ENCODE measurements around the genes LIMD2 and CSH2.

DNA sequence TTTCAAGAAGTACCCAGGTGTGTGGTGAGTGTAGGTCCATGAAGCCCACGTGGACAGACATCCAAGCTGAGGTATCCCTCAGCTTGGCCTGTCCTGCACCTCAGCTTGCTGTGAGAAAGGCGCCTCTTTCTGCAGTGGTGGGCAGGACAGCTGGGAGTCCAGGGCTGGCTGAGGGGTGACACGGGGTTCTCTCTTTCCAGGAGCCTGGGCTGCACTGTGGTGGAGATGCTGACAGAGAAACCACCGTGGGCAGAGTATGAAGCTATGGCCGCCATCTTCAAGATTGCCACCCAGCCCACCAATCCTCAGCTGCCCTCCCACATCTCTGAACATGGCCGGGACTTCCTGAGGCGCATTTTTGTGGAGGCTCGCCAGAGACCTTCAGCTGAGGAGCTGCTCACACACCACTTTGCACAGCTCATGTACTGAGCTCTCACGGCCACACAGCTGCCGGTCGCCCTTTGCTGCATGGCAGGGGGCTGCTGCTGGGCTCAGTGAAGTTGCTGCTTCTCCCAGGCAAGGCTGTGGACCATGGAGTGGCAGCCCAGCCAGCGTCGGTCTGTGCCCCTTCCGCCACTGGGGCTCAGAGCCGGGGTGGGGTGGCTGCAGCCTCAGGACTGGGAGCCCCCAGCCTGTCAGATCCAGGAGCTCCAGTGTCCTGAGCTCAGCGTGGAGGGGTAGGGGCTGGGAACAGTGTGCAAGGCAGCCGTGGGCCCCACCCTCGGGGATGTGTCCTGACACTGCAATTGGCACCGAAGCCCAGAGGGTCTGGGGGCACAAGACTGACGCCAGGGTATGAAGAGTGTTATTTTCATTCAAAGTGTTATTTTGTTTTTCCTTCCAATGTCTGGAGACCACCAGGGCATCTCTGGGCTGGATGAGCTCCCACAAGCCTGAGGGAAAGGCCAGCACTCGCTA, 6.3 kb downstream of the LIMD2 start:
- PRO-cap: no peak

- PRO-cap: bidirectional peak, plus-strand start at chr17:63699932, minus-strand start at chr17:63699867; bidirectional peak, plus-strand start at chr17:63700264, minus-strand start at chr17:63700128
These were observed at the start of gene LIMD2 for GRCh38 chr17:63699602-63700628. LIMD2 (minus strand) TSS chr17:63700125.

- PRO-cap: no peak
These were observed 5.7 kb upstream of the PSMC5 start for GRCh38 chr17:63821487-63821960.

GRCh38 chr17:63824537-63825320, 2.5 kb upstream of the PSMC5 start:
- PRO-cap: no peak

DNA sequence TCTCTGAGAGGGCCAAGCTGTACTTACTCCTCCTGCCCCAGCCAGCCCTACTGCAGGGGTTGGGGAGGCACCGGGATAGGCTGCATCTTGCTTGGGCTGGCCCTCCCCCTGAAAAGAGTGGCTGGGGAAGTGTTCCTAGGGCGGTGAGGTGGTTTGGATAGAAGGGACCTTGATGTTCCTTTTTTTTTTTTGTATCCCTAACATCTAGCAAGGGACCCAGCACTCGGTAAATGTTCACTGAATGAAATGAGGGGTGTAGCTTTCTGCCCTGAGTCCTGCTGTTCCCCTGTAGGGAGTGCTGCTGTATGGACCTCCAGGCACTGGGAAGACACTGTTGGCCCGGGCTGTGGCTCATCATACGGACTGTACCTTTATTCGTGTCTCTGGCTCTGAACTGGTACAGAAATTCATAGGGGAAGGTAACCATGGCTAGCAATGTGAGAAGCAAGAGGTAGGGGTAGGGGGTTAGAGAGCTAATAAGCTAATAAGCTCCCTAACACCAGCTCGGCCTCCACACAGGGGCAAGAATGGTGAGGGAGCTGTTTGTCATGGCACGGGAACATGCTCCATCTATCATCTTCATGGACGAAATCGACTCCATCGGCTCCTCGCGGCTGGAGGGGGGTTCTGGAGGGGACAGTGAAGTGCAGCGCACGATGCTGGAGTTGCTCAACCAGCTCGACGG, 3.2 kb upstream of the FTSJ3 start:
- PRO-cap: no peak

DNA sequence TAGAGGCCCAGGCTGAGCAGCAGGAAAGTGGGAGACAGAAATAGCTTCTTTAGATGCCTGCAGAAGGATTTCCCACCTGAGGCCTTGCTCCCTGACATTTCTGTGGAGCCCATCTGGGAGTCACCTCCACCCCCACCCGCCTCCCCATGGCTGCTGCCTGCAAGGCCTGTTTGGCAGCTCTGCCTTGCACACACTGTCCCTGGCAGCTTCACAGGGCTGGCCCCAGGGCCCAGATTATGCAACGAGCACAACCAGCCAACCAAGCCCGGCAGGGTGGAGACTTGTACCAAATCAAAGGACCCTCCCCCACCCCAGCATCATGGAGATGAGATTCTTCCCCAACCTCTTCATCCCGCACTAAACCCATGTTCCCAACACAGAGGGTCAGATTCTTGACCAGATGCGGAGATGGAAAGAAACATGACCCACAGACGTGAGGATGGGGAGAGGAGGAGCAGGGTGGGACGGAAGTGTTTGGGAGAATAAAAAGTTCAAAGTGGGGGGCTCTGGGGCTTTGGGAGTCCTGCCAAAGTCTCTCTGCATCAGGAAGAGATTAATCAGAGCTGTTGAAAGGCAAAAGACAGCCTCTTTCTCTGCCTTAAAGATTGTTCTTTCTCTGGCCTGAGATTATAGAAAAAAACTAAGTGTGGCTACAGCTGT, 3.8 kb downstream of the SMARCD2 start:
- PRO-cap: no peak

- PRO-cap: no peak
These were observed at the start of gene CSH2 for GRCh38 chr17:63873610-63873967. CSH2 (minus strand) TSS chr17:63873677.

DNA sequence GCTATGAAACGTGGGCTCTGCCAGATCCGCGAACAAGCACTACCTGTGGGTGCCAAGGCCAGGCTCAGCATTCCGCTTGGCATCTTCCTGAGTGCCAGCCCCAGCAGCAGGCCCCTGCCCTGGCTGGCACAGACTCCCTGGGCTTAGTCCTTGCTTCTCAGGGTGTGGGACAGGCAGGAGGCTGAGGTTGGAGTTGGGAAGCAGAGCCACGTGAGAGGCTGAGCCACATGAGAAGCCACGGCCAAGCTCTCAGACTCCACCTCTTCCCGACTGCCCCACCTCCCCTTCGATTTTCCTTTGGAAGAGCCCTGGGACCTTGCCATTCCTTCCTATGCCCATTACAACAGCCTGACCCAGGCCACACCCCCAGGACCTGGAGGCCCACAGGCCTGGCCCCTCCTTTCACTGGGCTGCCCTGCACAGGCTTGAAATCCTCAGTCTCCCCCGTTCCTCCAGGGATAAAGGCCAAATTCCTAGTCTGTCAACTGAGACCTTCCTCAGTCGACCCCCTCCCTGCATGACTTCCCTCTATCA, 1.7 kb downstream of the CD79B start:
- PRO-cap: no peak

DNA sequence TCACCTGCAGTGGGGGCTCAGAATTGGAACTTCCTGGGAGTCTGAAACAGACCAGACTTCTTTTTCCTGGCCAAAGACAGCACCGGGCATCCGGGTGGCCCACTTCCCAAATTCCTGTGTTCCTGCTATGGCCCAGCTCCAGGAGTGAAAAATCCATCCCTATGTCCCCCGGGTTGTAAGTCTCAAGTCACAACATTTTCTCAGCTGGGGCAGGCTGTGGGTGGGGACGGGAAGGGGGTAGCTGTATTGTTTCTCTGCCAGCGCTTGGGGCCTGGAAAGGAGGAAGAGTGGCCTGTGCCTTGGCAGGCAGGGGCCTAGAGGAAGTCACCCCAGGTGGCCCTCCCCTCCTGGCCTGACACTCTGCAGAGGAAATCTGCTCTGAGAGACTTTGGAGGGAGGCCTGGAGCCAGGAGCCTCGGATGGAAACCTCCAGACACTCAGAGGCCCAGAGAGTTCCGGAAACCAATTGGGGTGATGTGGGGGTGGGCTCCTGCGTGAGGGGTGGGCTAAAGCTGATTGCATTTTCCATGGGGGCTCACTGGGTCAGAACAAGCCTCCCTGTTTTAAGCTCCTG, 10.6 kb upstream of the SCN4A start:
- PRO-cap: no peak

DNA sequence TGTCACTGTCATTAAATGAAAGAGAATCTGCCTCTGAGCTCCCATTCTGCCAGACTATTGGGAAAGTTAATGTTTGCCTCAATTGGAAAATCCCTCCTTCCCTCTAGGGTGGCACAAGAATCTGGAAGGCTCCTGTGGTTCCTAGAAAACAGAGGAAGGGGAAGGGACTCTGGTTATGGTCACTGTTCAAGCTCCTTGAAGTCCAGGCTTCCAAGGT, 50.5 kb upstream of the TEX2 start:
- PRO-cap: no peak

GRCh38 chr17:64313994-64314351, 50.9 kb upstream of the TEX2 start:
- PRO-cap: no peak

GRCh38 chr17:64321127-64321440, 58.0 kb upstream of the TEX2 start:
- PRO-cap: no peak

DNA sequence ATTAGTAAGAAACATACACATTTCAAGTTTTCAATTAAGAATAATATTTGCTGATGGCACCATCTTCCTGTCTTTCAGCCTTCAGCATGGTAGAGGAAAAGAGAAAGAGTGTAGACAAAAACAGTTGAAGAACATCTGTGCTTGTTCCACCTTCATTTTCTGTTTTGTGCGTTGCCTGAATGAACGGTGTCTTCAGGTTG, 59.9 kb upstream of the TEX2 start:
- PRO-cap: no peak

DNA sequence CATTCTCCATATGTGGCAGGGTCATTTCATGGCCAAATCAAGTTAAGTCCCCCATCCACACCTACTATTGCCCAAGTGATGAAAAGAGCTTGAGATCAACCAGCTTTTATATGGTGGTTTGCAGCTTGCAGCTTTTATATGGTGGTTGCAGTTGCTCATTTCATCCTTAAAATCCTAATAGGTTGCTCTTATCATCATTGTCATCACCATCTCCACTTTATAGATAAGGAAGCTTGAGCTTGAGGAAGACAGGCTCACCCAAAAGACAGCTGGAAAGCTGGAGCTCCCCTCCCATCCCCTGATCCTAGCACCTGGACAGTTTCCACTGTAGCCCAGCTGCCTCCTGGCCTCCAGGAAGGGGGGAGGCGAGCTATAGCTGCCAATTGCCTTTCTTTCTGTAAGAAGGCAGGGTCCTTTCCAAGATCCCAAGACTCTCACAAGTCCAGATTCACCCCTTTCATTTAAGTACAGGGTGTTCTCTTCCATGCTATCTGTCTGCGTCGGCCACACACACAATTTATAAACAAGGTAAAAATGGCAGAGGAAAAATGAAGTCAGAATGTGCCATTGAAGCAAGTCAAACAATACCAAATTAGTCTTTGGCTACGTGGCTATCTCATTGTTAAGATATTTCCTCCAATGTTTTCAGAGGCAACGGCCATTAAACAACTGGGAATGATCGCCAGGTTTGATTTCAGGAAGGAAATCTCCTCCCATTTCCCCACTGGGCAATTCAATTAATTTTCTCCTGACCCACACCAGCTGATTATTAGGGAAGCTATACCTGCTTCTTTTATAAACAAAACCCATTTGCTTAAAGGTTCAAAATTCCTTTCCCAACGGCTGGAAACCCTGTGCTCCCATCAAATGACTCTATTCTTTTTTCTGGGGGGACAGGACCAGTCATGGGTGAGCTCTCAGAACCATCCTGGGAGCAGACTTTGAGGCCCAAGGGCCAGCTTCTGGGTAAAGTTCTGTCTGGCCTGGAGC, 63.2 kb downstream of the PECAM1 start:
- PRO-cap: no peak

- PRO-cap: no peak
These were observed 34.7 kb downstream of the PECAM1 start for GRCh38 chr17:64355897-64356496.

DNA sequence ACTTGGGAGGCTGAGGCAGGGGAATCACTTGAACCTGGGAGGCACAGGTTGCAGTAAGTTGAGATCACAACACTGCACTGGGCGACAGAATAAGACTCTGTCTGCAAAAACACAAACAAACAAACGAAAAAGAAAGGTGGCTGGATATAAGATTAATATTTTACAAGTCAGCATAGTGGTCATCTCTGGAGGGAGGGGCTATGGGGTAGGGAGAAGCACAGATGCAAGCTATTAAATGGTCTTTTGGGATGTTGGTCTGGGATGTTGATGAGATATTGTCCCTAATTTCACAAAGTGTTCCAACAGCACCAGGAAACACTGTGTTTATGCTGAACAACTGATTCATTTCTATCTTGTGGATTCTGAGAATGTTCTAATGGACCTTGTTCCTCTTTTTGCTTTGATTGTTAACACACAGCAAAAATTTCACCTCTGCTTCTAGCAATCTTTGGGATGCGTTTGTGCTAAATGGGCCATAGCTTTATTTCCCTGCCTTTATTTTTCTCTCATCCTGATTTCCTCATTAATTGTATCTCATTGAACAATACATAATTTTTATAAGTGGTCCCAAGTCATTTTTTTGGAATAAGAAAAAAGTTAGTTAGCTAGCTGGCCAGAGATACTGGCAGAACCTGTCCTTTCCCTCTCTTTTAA, 9.7 kb downstream of the PECAM1 start:
- PRO-cap: no peak

GRCh38 chr17:64531721-64532340, 25.1 kb downstream of the CEP95 start:
- PRO-cap: no peak

- PRO-cap: no peak
These were observed 65.9 kb downstream of the CEP95 start for GRCh38 chr17:64572483-64573292.

DNA sequence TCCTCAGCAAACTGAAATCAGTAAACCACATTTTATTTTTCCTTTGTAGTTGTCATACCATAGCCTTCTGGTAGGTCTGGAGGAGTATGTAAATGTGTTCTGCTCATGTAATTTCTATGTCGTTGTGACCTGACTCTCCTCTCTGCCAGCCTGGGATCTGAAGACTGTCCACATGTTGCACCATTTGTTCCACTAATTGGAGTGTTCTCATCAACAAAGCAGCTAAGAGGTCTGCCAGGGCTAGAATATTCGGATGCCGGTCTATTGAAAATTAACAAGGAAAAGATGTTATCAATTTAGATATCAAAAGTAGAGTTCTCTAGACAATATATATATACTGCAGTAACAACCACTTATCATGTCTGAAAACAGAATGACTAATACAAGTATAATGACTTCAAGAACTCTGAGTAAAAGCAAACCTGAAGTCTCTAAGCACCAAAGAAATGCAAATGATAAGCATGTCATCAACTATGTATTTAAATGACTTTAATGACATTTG, 74.0 kb downstream of the CEP95 start:
- PRO-cap: no peak

- PRO-cap: no peak
These were observed 71.3 kb downstream of the SMURF2 start for GRCh38 chr17:64590758-64591243.

Data from ureter (tissue), 1 donor.